Right cardiac atrium (tissue), 1 donor: Measurements from ENCODE around the genes BNIP2, ANXA2 and VPS13C.

- PRO-cap, result no peak
Observed at GRCh38 chr15:59609625-59610118, 1.9 kb upstream of the GCNT3 start.

- PRO-cap, result no peak
Observed at GRCh38 chr15:59625724-59626335, 14.2 kb downstream of the GCNT3 start.

GRCh38 chr15:59689213-59689712 is at the start of gene BNIP2:
Gene BNIP2 (minus strand): TSS chr15:59689320.
- PRO-cap, result bidirectional peak, plus-strand start at chr15:59689456, minus-strand start at chr15:59689320

- PRO-cap, result no peak
Observed at GRCh38 chr15:59739530-59740286, 50.6 kb upstream of the BNIP2 start.

DNA sequence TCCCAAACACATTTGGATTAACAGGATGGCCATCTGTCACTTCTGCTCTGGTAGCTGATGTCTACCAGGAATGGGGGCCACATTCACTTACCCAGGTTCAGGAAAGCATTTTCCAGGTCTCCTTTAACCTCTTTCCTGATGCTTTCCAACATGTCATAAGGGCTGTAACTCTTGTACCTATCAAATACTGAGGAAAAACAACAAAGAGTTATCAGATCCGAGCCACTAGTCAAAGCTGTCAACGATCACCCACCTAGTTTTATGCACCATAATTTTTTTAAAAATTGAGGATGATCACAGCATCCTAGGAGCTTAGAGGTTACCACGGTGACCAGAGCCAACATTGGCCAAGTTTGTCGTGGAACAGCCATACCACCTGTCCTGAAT is 46.2 kb downstream of the ANXA2 start:
- PRO-cap, result no peak

- PRO-cap, result no peak
Observed at GRCh38 chr15:60370198-60370972, 27.4 kb downstream of the ANXA2 start.

- PRO-cap, result no peak
Observed at GRCh38 chr15:60376525-60377274, 21.1 kb downstream of the ANXA2 start.

- PRO-cap, result no peak
Observed at GRCh38 chr15:60394925-60395779, 2.6 kb downstream of the ANXA2 start.

DNA sequence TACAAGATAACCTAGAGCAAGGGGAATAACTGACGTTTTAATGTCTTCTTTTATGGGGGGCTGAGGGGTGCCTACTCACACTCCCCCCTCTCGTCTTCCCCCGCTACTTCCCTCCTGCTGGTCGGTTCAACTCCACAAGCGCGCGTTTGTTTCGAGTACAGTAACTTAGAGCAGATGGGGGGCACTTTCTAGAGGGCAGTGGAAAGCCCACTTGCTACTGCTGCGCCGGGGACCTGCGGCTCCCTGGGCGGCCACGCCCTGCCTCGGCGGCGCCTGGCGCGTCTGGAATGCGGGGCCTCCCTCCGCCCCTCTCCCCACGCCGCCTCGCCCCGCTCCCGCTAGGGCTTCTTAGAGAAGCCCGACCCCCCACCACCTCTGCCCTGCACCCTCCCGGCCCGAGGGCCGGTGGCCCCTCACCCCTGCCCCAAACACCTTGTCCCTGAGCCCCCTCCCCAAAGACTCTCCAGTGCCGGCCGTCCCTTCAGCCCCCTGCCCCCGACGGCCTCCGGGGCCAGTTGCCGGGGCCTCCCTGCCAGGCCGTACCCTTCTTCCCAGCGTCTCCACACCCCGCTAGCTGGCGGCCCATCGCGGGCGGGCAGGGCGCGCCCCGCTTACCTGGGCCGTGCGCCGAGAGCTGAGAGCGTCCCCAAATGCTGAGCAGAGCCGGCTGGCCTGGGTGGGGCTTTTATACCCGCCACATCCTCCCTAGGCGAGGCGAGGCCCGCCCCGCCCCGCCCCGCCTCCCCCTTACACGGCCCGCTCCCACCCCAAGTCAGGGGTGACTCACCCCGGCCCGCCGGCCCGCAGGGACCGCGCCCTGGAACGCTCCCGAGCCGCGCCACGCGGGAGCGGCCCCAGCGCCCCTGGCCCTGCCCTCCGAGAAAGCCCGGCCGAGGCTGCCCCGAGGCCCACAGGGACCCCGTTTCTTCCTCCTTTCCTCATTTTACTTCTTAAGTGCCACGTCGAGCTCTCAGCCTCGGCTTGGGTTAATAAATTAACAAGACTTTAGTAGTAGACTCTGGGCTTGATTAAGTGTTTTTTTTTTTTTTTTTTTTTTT is at the start of gene ANXA2:
Gene ANXA2 (minus strand): TSS at position 659 of the 1,058 bp plus-strand sequence.
- PRO-cap, result bidirectional peak, plus-strand start at position 316 of the sequence, minus-strand start at position 265 of the sequence; bidirectional peak, plus-strand start at position 882 of the sequence, minus-strand start at position 659 of the sequence

DNA sequence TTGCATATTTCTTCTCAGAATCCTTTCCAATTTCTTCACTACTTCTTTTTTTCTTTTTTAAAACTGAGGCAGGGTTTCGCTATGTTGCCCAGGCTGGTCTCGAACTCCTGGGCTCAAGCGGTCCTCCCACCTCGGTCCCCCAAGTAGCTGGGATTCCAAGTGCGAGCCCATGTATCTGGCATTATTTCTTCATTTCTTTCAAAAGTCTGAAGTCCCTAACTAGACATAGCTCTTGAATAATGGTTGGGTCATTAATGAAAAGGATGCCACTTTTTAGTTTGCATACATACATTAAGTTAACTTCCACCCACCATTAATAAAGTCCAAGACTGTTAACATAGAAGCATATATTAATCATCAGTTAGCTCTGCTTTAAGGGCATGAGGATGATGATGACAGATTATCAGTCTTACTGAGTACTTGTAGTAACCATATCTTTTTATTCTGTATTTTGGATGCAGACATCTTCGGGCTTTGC is 39.1 kb upstream of the ICE2 start:
- PRO-cap, result no peak

DNA sequence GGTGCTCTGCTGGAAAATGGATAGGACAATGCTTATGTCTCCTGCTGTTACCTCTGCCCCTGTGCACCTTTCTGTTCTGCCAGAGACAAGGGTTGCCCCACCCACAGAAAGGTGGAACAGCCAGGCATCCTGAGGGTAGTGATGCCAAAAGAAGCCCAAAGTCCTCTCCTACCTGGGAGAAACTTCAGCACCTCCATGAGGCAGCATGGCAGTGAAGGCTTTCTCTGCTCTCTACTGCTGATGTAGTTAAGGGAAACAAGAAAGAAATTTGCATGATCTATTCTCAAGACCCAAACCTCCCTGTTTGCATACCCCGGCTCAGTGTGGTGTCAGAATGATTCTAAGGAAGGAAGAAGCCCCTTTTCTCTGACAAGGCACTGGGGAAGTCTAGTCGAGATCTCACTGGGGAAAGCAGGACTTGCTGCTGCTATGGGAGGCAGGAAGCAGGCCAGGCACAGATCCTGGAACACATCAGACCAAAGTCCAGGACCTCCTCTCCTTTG is 89.3 kb upstream of the ICE2 start:
- PRO-cap, result no peak

DNA sequence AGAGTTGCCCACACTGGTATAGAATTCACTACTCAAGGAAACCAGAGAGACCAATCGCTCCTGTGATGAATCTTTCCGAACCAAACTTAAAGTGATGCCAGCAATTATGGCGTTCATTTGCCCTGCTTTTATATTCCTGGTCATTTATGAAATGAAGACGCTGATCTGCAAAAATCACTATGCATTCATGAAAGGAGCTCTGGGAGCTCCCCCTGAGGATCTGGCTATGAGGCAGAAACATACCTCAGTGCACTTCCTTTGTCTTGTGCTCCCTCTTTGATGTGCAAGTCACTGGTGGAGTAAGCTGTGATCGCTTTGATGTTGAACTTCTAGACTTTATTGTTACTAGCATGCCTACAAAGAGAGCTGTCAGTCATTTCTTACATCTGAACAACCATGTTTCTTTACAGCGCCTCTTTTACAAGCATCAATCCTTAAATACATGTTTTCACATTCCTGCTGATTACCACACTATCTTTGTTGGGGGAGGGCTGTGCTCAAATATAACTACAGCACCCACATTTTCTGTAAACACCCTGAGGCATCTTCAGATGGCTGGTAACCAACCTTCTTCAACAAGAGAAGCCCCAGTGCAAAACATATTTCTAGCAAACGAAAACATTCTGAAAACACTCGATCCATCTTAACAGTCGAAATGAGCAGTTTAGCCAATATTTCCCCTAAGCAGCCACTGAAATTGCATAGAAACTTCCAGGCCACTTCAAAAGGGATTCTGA is 101.7 kb upstream of the ICE2 start:
- PRO-cap, result no peak

DNA sequence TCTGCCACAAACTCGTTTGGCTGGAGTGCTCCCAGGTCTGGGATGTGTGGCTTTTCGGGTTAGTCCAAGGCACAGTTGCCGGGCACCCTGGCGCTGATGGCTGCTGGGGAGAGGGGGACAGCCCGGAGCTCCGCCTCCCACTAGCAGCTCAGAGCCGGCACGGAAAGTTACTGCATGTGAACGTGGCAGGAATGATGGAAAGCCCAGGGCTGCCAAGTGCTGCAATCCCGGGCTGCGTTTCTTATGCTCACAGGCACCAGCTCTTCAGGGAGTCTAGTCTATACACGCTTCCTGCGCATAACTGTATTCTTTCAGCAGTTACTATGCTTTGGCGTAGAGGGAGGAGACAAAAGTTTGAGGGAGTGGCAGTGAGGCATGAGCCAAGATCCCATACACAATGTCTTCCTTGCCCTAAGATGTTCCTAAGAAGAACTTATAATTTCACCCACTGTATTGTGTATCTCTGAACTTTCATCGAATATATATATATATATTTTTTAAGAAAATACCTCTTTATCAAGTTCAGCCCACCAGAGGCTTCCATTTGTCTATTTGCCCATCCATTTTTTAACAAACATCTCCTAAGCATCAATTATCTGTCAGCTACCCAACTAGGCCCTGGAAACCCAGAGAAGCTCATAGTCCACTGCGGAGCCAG is 141.9 kb upstream of the ICE2 start:
- PRO-cap, result no peak

- PRO-cap, result no peak
Observed at GRCh38 chr15:60656491-60656961, 177.6 kb upstream of the ICE2 start.

GRCh38 chr15:60720466-60721467 is 241.8 kb upstream of the ICE2 start:
- PRO-cap, result no peak

GRCh38 chr15:60781333-60781718 is 302.4 kb upstream of the ICE2 start:
- PRO-cap, result no peak

GRCh38 chr15:61227918-61228582 is 1.1 kb downstream of the RORA start:
- PRO-cap, result no peak

DNA sequence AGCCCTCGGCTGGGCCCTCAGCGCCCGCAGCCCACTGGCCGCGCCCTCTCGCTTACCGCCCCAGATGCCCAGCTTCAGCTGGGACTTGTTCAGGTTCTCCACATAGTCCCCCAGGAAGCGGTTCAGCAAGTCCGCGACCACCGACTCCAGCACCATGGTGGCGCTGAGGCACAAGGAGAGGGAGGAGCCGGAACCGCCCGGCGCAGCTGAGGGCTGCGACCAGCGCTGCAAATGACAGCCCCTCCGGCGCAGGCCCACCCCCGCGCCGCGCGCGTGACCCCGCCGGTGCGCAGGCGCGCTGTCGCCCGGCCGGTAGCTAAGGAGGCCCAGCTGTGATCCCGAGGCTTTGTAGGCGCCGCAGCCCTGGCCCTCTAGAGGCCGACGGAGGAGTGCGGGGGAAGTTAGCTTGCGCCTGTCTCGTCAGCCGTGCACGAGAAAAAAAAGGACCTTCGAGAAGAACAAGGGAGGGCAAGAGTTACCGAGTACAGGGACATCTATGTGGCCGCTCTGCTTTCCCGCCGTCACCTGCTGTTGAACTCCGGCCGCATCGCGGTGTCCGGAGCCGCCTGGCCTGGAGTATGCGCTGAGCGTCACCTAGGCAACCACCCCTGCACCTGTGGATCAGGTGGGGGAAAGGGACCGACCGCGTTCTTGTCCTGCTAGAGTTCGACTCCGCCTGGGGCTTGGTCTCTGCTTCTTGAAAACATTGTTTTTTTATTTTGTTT is at the start of gene VPS13C:
Gene VPS13C (minus strand): TSS at position 229 of the 725 bp plus-strand sequence.
- PRO-cap, result bidirectional peak, plus-strand start at position 319 of the sequence, minus-strand start at position 172 of the sequence

DNA sequence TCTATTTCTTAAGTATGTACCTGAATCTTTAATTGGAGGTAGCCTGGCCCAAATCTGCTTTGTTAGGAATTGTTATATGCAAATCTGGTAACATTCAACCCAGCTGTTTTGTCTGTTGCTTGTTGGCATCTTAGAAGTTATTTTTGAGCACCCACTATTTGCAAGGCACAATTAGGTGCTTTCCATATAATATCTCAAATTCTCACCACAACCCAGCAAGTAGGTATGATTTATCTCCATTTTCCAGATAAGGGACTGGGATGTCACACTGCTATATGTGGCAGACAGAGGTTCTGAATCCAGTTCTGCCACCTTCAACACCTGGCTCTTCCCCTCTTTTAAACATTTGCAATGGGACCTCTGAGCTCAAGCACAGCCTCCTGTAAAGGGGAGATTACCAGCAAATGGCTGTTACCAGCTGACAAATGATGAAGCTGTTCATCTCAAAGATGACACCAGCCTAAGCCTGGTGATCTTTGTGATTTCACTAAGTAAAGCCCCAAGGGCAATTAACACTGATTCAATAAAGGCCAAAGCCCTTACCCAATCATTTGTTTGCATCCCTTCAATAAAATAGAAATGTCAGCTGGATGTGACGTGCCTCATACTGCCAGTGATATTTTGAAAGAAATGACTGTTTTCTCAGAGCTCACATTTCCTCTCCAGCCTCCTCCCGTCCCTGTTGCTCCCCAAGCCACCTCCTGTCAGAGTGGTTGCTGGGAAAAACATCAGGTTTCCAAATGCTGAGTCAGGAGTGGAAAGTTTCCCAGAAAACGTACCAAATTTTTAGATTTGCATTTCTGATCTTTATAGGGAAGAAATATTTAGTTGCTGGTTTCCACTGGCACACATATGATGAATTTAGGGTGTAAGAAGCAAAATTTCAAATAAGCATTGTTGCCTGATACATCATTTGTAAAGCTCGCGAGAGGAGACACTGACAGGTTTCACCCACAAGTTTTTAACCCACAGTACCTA is 20.8 kb downstream of the C2CD4A start:
- PRO-cap, result no peak

DNA sequence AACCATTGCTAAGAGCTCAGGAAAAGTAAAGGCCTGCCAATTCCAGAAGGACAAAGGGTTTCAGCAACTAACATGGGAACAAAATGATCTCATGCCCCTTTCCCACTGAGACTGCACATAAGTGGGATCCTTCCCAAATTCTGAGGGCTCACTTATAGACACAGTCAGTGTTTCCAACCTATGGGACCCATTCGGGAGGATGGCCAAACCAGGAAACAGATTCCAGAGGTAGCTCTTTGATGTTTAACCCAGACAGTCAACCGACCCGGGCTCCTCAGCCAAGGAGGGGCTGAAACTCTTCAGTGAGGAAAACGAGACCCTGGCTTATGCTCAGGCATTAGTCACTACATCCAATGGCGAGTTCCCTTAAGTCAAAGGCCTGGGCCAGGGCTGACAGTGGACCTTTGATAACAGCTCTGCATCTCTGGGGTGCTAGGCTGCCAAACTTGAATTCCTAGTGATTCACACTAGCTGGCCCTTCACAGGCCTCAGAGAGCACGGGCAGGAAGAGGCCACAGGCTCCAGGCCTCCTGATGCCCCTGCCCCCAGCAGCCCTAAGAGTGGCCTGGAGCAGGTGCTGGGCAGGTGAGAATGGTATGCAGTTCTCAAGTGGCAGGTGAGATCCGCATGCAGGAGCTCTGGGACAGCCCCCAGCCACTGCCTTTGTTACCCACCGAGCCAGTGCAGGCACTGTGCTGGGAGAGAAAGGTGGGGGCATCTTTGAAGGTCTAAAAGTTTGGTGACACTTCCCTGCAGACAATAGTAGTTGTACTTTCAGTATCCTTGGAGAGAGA is 79.9 kb downstream of the TLN2 start:
- PRO-cap, result no peak